Metastatic Breast Carcinoma in the Ovary (tissue), 3 donors: ENCODE data around the genes AFTPH and SERTAD2.

GRCh38 chr2:62488951-62489451 lies 17.0 kb downstream of the TMEM17 start:
- PRO-cap, 3 experiments, result no peak in any of the 3 experiments

DNA sequence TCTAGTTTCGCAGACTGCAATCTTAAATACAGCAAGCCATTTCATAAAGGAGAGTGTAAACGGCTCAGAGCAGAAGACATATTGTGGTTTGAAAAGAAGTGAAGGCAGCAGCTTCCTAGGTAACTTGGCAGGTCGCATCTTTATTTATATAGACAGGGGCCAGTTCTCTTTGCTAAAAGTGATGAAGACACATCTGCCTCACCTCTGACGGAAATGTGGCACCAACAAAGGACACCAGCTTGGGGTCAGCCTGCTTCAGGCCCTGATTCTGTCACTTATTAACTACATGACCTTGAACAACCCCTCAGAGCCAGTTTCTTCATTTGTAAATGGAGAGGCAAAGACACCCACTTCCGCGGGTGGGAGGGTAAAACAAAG lies 63.9 kb upstream of the TMEM17 start:
- PRO-cap, 3 experiments, result no peak in any of the 3 experiments

- PRO-cap, 3 experiments, result no peak in any of the 3 experiments
These were observed 670 bp upstream of the EHBP1 start for GRCh38 chr2:62704970-62705116.

DNA sequence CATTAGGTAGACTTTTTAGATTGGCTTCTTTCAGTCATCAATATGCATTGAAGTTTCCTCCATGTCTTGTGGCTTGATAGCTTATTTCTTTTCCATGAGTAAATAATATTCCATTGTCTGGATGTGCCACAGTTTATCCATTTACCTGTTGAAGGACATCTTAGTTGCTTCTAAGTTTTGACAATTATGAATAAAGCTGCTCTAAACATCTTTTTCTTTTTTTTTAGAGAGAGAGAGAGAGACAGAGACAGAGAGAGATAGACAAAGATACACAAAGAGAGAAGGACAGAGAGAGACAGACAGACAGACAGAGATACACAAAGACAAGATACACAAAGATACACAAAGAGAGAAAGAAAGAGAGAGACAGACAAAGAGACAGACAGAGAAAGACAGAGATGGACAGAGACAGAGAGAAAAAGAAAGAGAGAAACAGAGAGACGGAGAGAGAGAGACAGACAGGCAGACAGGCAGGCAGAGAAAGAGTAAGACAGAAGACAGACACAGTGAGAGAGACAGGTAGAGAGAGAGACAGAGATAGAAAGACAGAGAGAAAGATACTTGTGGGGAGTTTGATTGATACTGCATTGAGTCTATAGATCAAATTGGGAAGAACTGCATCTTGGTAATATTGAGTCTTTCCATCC lies 25.0 kb downstream of the EHBP1 start:
- PRO-cap, 3 experiments, result no peak in any of the 3 experiments

- PRO-cap, 3 experiments, result no peak in any of the 3 experiments
These were observed 125.4 kb downstream of the EHBP1 start for GRCh38 chr2:62830844-62831310.

DNA sequence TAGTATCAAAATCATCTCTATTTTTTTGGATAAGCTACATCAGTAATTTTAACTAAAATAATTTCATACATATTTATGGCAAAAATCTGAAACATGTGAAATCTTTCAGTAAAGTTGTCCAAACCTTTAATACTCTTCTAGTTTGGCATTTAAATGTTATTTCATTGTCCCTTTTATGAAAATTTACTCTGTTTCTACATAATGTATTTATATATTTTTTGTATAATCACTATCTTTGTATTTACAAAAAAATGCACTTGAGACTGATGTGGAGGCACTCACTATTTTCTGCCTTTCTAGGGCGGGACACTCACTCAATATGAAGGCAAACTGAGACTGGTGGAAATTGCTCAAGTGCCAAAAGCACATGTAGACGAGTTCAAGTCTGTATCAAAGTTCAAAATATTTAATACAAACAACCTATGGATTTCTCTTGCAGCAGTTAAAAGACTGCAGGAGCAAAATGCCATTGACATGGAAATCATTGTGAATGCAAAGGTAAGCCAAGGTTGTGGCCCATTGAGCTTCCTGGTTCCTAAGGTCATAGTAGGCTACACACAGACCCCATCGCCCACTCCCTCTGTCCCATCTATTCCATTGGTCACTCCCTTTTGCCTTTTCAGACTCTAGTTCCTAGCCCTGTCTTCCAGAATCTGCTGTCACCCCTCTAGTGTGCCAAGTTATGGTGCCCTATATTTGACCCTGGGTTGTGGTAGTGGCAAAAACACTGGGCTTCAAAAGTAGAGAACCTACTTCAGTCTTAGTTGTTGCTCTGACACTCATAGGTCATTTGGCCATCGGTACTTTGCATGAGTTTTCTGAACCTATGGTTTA lies 44.6 kb downstream of the UGP2 start:
- PRO-cap, 3 experiments, result no peak in any of the 3 experiments

DNA sequence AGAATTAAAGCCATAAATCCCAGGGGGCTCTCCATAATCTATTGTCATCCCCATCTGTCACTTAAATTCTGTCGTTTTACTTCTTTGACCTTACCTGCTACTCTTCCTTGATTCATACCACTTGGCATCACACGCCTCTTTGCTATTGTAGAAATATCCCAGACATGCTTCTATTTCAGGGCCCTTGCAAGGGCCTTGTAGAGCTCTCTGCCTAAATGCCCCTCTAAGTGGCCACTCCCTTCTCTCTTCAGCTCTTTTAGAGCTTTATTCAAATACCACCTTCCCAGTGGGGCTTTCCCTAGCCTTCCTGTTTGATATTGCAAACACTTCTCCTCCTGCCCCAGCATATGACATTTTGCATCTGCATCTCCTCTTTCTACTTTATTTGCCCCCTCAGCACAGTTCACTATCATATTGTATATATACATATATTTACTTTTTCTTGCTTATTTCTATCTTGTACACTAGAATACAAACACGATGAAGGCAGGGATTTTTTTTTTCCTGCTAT lies 54.0 kb downstream of the PELI1 start:
- PRO-cap, 3 experiments, result no peak in any of the 3 experiments

GRCh38 chr2:64210651-64211422 lies 66.6 kb upstream of the PELI1 start:
- PRO-cap, 3 experiments, result no peak in any of the 3 experiments

DNA sequence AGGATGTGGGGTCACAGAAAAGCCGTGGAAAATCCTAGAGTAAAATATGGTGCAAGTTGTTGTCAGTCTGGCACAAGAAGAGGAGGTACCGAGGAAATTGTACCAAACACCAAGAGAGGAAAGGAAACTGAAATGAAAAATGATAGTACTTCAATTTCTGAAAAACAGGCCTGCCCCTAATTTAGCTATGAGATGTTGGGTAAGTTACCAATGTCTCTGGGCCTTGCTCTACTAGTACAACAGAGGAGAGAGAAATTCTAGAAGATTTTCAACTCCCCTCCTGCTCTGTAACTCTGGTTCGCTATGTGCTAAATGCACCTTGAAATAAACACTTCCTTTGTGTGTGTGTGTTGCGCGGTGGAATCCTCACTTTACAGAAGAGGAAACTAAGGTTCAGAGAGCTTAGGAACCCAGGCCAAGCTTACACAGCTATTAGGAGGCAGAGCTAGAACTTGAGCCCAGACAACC lies 78.9 kb upstream of the PELI1 start:
- PRO-cap, 3 experiments, result no peak in any of the 3 experiments

DNA sequence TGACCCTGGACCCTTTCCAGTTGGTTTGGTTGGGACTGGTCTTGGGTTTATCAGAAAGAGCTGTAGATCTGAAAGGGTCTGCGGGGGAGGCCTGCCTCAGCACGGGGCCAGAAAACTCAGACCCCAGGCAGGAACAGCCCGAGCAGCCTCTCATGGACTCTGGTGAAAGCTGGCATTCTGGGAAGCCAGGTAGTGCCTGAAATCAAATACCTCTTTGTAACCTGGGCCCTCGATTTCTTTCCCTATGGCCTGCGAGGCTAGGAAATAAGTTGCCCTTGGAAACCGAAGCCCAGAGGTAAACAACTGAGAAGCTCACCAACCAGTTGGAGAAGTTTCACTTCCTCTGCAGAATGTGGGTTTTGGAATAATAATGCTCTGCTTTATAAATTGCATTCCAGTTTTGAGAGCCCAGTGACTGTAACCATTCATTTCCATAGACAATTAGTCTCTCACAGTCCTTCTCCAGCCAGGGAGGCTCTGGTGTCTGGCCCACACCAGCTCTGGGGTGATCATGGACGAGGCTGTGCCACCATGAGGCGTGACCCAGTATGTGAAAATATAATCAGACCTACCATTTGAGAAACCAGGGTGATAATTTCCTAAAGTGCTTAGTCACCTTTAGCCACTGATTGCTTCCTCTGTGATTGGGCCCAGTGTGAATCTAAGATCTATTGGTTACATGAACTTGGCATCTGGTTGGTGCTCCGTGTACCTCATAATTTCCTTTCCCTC lies 133.0 kb upstream of the PELI1 start:
- PRO-cap, 3 experiments, result peak in 1 of 3 experiments; most common plus-strand start position 397 of the sequence (in 1); most common minus-strand start position 164 of the sequence (in 1)

DNA sequence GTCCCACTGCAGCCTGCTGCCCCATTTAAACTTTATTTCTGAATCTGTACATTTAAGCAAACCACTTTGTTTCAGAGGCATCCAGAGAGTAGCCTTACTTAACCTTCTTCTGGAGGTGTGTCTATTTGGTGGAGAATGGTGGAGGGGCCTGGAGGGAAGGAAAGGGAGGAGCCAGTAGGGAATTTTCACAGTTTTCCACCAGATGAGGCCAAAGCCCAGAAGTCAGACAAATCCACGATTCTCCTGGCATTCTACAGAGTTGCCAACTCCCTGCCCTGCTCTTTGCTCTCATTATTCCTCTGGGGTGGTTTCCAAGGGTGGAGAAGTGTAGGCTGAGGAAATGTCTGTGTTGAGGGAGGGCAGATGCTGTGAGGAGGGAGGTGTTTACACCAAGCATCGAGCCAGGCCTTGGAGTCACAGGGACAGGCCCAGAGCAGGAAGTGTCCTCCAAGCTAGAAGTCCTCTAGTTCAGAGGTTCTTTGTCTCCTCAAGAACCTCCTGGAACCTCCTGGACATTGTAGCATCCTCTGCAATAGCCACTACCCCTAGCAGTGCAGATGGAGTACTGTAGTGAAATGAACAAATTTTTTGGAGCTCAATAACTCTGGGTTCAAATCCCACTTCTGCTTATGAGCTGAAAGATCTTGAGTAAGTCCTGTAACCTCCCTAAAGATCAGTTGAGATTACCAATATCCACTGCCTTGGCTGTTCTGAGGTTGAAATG lies 124.1 kb upstream of the LGALSL start:
- PRO-cap, 3 experiments, result no peak in any of the 3 experiments

DNA sequence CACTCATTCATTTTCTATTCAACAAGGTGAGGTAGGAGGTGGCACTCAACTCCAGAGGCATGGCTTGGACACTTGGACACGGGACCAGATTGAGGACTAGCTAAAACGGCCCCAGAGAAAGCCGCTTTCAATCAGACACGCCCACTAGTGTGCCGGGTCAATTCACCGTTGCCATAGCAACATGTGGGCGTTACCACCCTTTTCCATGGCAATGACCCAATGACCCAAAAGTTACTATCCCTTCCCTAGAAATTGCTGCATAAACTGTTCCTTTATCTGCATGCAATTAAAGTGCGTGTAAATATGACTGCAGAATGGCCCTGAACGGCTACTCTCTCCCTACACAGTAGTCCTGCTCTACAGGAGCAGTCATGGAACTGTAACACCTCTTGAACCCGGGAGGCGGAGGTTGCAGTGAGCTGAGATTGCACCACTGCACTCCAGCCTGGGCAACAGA lies 49.1 kb upstream of the LGALSL start:
- PRO-cap, 3 experiments, result no peak in any of the 3 experiments

GRCh38 chr2:64524223-64524647 lies at the start of gene AFTPH:
Gene AFTPH, plus strand, starts transcription at chr2:64524328.
- PRO-cap, 3 experiments, result peak in 3 of 3 experiments; most common plus-strand start chr2:64524348 (in 3)

DNA sequence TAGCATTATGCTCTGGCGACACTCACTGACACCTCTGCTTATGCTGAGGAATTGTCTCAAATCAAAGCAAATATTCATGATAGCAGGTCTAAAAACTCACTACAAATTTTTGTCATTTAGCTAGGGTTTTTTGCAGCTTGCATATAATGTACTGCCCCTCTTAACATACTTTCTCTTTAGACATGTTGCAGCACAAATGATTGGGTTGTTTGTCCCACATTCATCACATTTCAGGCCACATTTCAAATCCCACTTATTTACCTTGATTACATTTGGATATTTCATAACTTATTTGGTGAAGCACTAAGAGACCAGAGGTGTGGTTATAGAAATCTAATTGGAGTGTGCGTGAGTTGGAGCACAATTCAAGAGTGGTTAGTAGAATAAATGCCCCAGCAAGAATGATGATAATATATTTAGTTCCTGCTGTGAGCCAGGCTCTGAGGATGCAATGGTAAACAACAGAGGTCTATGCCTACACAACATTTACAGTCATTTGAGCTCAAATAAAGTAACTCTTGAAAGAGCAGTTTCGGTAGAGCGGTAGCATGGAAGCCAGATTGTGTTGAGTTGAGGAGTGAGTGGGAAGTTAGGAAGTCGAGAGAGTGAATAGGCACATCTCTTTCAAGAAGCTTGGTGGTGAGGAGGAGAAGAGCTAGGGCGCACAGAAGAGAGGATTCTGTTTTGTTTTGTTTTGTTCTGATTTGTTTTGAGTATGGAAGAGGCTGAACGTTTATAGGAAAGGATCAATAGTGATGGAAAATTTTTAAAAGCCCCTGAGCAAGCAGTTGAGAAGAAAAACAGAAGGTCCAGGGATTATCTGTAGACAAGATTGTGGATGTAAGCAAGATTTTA lies 15.3 kb downstream of the AFTPH start:
- PRO-cap, 3 experiments, result no peak in any of the 3 experiments

DNA sequence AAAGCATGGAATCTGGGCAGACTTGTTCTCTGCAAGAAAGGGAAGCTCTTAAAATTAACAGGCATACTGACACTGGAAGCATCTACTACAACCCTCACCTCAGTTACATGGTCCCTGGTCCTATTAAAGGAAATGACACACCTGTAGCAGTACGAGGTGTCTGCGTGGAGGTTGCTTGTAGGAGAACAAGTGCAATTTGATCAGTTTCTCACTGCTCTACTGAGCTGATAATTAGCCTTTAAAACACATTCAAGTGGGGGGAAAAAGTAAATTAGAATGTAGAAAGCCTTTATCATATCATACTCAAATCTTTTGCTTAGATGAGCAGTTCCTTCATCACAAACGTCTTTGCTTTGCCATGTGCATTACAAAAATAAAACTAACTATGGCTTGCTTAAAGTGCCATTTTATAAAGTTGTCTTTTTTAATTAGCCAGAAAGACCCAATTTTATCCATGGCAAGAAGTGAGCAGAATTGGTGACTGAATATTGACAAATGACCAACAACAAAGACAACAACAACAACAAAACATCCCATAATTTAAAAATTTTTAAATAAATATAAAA lies 20.0 kb downstream of the SERTAD2 start:
- PRO-cap, 3 experiments, result no peak in any of the 3 experiments

- PRO-cap, 3 experiments, result peak in 3 of 3 experiments; most common plus-strand start chr2:64644523 (in 2); most common minus-strand start chr2:64644365 (in 1)
These were observed 9.1 kb downstream of the SERTAD2 start for GRCh38 chr2:64644098-64645449.

- PRO-cap, 3 experiments, result peak in 3 of 3 experiments; most common plus-strand start chr2:64654071 (in 3); most common minus-strand start chr2:64653905 (in 3)
These were observed at the start of gene SERTAD2 for GRCh38 chr2:64653059-64654123. Gene SERTAD2, minus strand, starts transcription at chr2:64653913.

DNA sequence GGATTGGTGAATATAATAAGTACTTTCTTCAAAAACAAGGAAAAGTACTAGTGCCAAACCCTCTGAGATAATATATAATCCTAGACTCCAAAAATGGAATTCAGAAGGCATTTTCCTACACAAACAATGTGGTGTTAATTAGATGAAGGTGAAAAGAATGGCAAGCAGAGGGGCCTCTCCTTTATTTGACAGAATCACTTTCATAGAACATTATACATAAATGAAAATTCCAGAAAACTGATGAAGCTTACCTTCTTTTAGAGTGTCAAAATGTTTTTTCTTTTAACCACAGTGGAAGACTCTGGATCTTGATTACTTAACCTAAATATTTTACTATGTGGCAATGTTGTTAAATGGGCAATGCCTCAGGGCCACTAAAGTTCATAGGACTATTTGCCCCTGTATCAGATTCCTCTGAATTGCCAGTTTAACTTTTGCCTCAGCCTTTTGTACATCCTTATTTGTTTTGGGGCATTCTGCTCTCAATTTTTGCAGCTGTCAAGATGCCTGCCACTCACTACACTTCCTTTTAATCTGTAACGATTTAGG lies 31.6 kb upstream of the SERTAD2 start:
- PRO-cap, 3 experiments, result no peak in any of the 3 experiments

DNA sequence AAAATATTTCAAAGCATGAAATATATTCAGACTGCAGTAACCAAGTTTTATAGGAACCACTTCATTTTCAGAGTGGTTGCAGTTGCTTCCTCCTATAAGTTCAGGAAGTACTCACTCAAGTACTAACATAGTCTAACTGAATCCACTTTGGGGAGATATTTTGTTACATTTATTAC lies 77.3 kb upstream of the SERTAD2 start:
- PRO-cap, 3 experiments, result no peak in any of the 3 experiments

DNA sequence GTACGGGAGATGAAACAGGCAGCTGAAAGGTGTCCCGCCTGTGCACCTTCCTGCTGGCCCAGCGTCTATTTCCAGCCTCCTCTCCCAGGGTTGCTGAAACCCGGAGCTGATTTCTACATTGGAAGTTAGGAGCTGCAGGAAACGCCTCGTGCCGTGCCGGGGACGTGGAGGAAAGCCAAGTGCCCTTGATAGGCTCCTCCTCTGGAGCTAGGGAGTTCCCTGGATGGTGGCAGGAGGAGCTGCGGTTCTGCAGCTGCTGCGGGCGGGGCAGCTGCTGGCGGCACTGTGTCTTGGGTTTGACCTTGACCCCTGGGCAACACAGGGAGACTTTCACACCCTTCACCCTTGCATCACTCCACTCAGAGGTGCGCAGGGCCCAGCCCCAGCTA lies 130.0 kb upstream of the SLC1A4 start:
- PRO-cap, 3 experiments, result peak in 1 of 3 experiments; most common plus-strand start position 118 of the sequence (in 1); most common minus-strand start position 69 of the sequence (in 1)